Measurements from ENCODE around the gene LYRM1.

DNA sequence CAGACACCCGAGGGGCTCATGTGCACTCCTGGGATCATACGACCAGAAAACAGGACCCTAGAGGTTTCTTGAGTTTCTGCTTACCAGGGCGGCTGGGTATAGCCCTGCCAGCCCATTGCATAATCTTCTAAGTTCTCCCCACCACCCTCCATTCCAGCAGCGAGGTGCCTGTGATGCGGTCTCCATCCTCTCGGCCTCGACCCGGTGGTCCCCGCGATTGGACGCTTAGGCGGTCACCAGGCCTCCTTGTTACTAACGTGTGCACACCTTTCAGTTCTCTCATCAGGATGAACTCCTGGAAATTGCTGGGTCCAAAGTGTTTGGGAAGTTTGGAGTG is 8.7 kb upstream of the NOMO2 start:
- RAMPAGE, long total RNA, result no peak
- RRBS, result no CpG with 5 or more reads among the region's 13 CpGs

- RAMPAGE, long total RNA, result no peak
- RRBS, result no CpG with 5 or more reads among the region's 6 CpGs
Measured at GRCh38 chr16:18839569-18840036, 38.3 kb upstream of the ARL6IP1 start.

- RAMPAGE, long total RNA, result no peak
- RRBS, result no CpG with 5 or more reads among the region's 5 CpGs
Measured at GRCh38 chr16:18896712-18897106, 29.5 kb downstream of the SMG1 start.

GRCh38 chr16:19536816-19537785 is 13.4 kb downstream of the CCP110 start:
- RAMPAGE, long total RNA, result no peak
- RRBS, result no CpG with 5 or more reads among the region's 10 CpGs

GRCh38 chr16:19704534-19704858 is 13.5 kb downstream of the KNOP1 start:
- RAMPAGE, long total RNA, result no peak
- RRBS, result no CpG with 5 or more reads among the region's 9 CpGs

GRCh38 chr16:19817301-19817529 is 67.4 kb downstream of the GPRC5B start:
- RAMPAGE, long total RNA, result no peak
- RRBS, result no CpG with 5 or more reads among the region's 2 CpGs

GRCh38 chr16:19881817-19883019 is 2.4 kb downstream of the GPRC5B start:
- RAMPAGE, long total RNA, result no peak
- RRBS, result no CpG with 5 or more reads among the region's 19 CpGs

DNA sequence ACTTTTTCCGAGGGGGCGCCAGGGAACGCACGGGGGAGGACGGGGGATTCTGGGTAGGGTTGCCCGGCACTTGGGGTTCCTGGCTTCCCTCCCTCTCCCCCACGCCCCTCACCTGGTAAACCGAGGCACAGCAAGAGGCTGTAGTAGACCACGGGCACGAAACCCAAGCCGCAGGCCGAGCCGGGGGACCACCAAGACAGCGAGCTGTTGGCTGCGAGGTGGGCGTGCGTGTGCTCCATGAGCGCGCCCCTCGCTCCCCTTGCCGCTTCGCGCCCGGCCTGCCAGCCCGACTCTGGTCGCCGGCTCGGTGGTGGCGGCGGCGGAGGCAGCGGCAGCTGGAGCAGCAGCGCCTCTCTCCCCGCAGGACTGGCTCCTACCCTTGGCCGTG is 318 bp downstream of the GPR139 start:
- RAMPAGE, long total RNA, result no peak
- RRBS, result 2% methylated on average over 10 of the region's 35 CpGs

GRCh38 chr16:20409700-20410031 is 332 bp downstream of the ACSM5 start:
- RAMPAGE, long total RNA, result no peak
- RRBS, result no CpG with 5 or more reads among the region's 5 CpGs

DNA sequence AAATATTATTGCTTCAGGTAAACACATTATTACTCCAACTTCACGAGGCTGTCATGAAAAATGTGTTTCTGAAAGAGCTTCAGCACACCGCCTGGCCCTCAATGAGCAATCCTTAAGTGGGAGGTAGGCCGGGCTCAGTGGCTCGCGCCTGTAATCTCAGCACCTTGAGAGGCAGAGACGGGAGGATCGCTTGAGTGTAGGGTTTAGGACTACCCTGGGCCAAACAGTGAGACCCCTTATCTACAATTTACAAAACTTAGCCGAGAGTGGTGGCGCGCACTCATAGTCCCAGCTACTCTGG is 811 bp downstream of the THUMPD1 start:
- RAMPAGE, long total RNA, result no peak
- RRBS, result no CpG with 5 or more reads among the region's 10 CpGs

DNA sequence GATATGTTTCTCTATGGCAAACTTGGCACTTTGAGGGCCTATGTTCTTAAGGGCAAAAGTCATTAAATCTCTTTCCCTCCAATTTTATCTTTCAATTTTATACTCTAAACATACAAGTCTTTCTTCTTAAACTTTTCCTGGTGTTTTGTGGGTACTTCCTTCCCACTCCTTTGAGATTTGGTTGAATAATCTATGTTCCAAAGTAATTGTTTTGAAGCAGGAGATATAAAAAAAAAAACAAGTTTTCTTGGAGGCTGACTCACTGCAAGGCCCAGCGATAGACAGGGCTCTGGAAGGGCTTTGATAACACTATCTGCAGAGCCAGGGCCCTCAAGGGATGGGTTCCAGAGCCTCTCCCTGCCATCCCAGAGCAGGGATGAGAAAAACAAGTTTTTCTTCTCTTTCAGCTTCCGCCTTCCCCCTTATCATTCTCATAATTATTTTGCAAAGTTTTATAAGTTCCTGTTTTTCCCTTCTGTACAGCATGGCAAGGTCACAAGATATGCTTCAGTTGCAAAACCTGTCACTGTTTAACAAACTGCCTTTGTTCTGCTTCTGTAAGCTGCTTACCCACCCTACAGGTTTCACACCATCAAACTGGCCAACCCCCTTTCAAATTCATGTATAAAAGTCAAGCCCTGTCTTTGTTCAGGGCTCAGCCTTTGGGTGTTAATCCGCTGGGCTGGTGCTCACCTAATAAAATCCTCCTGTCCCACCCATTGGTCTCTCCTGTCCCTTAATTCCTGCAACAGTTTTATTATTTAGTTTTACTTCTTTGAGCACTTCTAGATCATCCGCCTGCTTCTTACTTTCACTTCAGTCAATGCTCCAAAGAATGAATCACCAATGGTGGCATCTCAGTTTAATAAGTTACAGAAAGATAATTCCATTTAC is 5.5 kb upstream of the THUMPD1 start:
- RAMPAGE, long total RNA, result no peak
- RRBS, result no CpG with 5 or more reads among the region's 4 CpGs

GRCh38 chr16:20878829-20879113 is 21.4 kb downstream of the DCUN1D3 start:
- RAMPAGE, long total RNA, result no peak
- RRBS, result no CpG with 5 or more reads among the region's 5 CpGs

DNA sequence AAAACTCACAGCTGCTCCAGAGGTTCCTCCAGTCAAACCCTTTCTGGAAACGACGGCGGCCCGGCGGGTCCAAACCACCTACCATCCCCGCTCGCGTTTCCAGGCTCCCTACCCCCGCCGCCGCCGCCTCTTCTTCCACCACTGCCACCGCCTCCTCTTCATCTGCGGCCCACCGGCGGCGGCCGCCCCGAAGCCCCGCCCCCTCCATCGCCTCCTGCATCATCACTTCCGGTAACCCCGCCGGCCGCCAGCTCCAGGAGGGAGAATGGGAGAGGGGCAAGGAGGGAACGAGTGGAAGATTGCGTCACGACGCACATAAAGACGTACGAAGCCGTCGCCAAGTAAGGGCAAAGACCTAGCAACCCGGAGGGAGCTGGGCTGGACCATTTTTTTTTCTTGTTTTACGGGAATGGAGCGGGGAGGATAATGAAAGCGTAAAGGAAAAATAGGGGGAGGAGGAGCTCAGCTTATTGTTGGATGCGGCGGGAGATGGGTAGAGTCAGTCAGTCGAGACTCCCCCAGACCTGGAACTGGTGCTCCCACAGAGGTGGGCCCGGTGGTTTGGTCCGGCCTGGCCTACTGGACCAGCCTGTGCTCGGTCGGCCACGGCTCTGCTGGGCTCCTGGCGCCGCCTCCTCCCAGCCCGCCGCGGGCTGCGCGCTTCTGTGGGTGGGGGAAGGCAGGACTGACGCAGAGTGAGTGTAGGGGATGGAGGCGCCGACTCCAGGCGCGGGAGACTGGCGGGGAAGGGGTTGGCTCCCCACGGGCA is at the start of gene LYRM1:
Gene LYRM1 (plus strand): TSS at position 577 of the 769 bp plus-strand sequence.
- RAMPAGE, long total RNA, result start-site peak on the plus strand centred at position 229 of the sequence, 45 bp wide, 85 and 89 reads in 2 replicates; start-site peak on the plus strand centred at position 626 of the sequence, 97 bp wide, 220 and 558 reads in 2 replicates
- RRBS, result under 1% methylated on average over 8 of the region's 59 CpGs

- RAMPAGE, long total RNA, result no peak
- RRBS, result no CpG with 5 or more reads among the region's 25 CpGs
Measured at GRCh38 chr16:21519652-21520012, 79.7 kb upstream of the METTL9 start.

DNA sequence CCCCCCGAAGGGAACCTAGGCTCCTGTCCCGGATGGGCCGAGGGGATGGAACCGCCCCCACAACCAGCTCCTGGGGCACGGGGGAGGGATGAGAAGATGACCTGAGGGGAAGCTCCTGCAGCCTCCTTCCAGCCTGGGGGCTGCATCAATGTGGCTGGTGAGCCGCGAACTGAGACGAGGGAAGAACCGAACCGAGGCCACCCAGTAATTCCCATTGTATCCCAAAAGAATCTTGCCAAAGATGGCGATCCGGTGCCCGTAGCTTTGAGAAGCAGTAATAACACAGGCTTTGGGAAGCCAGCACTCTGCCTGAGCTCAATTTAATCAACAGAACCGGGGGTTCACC is 78.6 kb upstream of the METTL9 start:
- RAMPAGE, long total RNA, result no peak
- RRBS, result no CpG with 5 or more reads among the region's 14 CpGs

DNA sequence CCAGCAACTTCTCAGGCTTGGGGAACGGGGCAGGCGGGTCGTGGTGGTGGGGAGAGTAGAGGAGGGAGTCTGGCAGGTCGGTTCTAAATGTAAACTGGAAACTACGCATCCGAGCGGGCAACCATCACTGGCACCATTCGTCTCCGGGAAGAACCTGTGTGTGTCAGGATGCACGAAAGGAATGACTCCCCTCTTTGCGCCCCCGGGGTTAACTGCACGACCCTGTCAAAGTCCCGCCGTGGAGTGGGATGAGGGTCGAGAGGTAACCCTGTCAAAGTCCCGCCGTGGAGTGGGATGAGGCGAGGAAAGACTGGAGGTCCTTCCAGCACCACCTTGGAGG is 472 bp upstream of the METTL9 start:
- RAMPAGE, long total RNA, result no peak
- RRBS, result 1% methylated on average over 4 of the region's 19 CpGs

DNA sequence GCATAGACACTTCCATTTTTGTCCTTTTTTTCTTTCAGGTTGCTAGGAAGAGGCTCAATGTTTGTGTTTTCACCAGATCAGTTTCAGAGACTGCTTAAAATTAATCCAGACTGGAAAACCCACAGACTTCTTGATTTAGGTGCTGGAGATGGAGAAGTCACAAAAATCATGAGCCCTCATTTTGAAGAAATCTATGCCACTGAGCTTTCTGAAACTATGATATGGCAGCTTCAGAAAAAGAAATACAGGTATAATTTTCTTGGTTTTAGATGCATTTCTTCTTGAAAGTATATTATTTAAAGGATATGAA is 18.4 kb downstream of the METTL9 start:
- RAMPAGE, long total RNA, result no peak

- RAMPAGE, long total RNA, result no peak
- RRBS, result no CpG with 5 or more reads among the region's 15 CpGs
Measured at GRCh38 chr16:21636847-21637338, 15.5 kb downstream of the IGSF6 start.

DNA sequence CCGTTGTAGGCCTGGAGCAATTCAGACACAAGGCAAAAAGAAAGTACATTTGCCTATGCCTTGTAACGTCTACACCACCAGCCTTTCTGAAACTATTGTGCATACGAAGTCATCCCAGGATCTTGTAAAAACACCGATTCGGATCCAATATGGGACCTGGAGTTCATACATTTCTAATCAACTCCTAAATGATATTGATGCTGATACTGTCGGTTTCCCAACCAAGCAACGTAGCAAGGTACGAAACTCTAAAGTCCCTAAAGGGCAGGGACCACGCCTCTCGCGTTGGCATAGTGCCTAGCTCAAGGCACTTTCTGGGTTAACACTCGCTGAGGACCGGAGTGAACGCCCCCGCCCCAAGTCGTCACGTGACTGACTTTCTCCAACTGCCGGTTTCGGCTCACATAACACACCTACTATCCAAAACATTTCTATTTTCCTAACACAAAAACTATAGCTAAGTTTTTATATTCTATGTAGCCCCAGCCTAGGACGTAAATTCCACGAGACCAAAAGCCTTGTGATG is 853 bp upstream of the UQCRC2 start:
- RAMPAGE, long total RNA, result no peak
- RRBS, result 1% methylated on average over 6 of the region's 21 CpGs

DNA sequence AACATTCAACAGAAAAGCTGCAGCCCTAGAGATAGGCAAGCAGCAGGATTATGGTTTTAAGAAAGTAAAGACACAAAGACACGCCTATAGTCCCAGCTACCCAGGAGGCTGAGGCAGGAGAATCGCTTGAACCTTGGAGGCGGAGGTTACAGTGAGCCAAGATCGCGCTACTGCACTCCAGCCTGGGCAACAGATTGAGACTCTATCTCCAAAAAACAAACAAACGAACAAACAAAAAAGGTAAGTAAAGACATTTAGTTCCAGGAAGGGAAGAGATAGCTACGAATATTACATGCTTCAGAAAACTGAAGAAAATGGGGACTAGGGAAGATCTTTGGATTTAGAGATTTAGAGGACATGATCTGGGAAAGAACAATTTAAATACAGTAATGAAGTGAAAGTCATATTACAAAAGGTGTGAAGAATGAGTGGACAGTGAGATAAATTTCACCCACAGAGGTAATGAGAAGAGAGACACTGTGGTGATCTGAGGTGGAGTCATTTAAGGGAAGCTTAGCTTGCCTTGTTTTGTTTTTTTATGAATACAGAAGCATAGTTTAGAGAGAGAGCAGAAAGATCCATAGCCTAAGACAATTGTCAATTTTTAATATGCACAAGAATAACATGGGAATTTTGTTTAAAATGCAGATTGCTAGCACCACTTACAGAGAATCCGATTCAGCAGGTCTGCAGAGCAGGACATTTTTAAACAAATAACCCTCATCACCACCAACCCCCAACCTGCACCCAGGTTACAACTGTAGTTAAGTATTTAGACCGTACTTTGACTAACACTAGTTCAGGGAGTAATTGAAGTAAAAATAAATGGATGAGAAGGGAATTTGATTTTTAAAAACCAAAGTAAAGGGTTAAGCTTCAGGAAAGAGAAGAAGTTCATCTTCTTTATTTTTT is 33.1 kb downstream of the MOSMO start:
- RAMPAGE, long total RNA, result no peak
- RRBS, result no CpG with 5 or more reads among the region's 9 CpGs